Measurements from ENCODE around the genes ZRANB2, TYW3 and MIGA1.

GRCh38 chr1:70530289-70530599, 119.2 kb downstream of the CTH start:
- PRO-cap, result no peak

DNA sequence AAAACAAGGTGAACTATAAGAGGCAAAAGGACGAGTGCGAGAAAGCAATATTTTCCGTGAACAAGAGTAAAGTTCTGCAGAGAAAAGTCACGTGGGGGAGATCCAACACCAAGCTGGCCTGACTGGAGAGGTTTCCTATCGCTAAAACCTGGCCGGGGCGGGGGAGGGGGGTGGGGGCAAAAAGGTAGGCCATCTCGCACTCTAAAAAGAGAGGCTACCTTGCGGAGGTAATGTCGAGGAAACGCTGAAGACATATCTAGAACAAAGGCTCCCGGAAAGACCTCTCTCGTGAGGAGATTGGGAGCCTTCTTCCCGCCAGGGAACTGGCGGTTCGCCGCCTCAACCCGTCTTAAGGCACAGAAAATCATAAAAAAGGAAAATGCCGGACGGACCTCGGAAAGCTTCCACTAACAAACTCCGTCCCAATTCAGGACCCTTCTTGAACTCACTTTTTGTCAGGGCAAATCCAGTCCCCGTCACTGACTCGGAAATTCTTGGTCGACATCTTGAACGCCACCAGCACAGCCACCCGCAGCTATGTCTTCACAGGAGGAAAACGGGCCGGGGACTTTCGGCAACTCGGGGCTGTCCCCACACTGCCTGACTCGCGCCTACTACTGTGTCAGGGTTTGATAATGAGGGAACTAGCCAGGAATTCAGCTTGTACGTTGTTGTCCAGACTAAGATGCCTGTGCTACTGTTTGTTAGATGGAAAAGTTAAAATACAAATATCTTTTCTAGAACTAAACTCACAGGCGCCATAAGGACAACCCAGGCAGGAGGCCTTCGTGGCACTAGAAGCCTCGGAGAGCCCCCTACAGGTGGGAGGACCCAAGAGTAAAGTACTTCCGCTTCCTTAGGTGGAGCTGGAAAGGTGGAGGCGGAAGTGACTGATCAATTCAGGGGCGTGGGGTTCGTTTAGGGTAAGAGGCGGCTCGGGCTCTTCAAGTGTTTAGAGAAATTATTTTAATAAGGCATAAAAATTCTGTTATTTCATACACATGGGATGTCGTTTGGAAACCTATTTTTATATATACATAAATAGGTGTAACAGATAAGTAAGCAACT, at the start of gene ZRANB2:
TSS of gene ZRANB2 (minus strand) at position 545 of the 1,068 bp plus-strand sequence.
- PRO-cap, result unidirectional peak, minus-strand start at position 545 of the sequence; bidirectional peak, plus-strand start at position 902 of the sequence, minus-strand start at position 805 of the sequence

DNA sequence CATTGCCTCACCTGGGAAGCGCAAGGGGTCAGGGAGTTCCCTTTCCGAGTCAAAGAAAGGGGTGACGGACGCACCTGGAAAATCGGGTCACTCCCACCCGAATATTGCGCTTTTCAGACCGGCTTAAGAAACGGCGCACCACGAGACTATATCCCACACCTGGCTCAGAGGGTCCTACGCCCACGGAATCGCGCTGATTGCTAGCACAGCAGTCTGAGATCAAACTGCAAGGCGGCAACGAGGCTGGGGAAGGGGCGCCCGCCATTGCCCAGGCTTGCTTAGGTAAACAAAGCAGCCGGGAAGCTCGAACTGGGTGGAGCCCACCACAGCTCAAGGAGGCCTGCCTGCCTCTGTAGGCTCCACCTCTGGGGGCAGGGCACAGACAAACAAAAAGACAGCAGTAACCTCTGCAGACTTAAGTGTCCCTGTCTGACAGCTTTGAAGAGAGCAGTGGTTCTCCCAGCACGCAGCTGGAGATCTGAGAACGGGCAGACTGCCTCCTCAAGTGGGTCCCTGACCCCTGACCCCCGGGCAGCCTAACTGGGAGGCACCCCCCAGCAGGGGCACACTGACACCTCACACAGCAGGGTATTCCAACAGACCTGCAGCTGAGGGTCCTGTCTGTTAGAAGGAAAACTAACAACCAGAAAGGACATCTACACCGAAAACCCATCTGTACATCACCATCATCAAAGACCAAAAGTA, 433.2 kb upstream of the ZRANB2 start:
- PRO-cap, result no peak

- PRO-cap, result no peak
Observed at GRCh38 chr1:72807126-72807562, 524.8 kb upstream of the NEGR1 start.

GRCh38 chr1:74718954-74719599, 13.8 kb downstream of the CRYZ start:
- PRO-cap, result no peak

DNA sequence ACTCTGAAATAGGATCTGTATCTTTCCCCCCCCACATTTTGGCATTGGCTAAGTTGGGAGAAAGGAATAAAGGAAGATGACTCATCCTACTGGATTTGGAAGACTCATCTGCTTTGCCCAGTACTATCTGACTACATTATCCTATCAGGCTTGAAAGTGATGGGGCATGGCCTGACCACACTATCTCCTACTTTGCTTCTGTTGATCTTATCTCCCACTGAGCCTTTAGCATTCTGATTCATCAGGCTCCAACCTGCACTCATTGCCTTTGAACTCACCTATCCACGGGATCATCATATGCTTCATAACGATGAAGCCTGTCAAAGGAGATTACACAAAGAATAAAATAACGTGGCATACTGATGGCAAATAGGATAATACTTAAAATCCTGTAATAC, 2.7 kb downstream of the CRYZ start:
- PRO-cap, result no peak

- PRO-cap, result bidirectional peak, plus-strand start at chr1:74733174, minus-strand start at chr1:74733039
Observed at GRCh38 chr1:74732932-74733721, at the start of gene TYW3. Gene TYW3 (plus strand): TSS chr1:74733152.

- PRO-cap, result no peak
Observed at GRCh38 chr1:76106013-76106619, 31.6 kb downstream of the ST6GALNAC3 start.

- PRO-cap, result no peak
Observed at GRCh38 chr1:76699672-76700126, 167.6 kb upstream of the ST6GALNAC5 start.

DNA sequence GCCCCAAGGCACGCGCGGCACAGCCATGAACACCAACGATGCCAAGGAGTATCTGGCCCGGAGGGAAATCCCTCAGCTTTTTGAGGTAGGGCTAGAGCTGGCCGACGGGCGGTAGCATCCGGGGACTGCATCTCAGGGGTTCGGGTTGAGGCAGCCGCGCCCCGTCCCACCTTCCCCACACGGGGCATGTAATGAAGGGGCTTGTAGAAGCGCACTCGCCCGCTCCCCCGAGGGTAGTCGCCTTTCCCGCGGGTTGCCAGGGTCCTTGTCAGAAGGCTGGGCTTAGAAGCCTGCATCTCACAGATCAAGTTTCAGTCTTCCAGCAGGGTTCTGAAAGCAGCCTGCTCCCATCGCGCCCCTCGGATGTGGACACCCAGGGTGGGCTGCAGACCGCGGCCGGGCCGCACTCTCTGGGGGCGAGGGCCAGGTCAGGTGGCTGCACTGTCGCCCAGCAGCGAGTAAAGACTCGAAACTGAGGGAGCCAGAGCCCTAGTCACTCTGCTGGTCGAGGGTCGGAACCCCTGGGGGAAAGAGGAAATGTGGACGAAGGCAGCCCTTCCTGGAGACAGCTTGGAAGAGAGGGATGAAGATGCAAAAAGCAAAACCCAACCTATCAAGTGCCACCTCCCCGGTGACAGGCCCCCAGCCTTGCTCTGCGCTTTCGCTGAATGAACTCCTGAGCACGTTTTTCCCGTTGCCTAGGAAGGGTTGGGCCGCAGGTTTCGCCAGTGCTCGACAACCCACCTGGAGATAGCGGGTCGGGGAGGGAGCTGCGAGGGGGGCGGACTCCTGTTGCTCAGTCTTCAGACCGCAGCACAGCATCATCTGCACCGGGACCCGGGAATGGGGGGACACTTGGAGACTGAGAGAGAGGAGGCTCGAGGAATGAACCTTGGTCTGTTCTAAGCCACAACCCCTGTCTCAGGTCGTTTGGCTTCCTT, 740 bp downstream of the AK5 start:
- PRO-cap, result no peak

GRCh38 chr1:77347603-77348180, 65.9 kb downstream of the AK5 start:
- PRO-cap, result no peak

GRCh38 chr1:77412819-77413599, 131.2 kb downstream of the AK5 start:
- PRO-cap, result no peak

- PRO-cap, result no peak
Observed at GRCh38 chr1:77557798-77558333, 124.6 kb downstream of the ZZZ3 start.

DNA sequence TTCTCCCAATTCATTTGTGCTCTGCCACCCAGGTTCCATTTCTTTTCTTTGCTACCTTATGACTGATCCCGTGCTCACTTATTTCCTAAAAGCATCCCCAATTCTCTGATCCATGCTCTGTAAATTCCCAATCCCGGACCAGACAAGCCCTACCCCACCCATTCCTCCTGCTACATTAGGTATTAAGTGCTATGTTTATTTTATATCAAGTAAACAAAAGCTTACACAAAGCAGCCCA, 112.7 kb downstream of the ZZZ3 start:
- PRO-cap, result no peak

DNA sequence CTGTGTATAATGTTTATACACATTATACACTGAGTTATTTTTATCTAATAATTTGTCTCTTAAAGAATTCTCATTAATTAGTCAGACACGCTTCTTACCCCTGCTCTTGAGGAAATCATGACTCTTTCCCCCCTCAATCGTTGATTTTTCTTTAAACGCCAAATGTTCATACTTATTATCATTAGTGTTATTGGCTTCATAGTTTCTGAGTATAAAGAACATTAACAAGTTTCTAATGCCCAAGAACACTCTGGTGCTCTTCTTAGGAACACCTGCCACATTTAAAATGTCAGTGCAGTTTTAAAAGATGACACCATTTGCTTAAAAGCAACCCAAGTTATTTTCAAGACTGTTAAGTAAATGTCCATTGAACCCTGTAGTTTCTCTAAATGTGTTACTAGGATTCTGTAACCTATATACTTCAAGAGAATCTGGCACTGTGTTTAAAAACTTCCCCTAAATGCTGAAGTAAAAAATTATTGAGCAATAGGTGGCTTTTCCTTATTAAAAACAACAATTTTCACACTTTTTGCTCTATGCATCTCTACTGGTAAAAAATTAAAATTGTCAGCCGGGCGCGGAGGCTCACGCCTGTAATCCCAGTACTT, 66.3 kb downstream of the ZZZ3 start:
- PRO-cap, result no peak

DNA sequence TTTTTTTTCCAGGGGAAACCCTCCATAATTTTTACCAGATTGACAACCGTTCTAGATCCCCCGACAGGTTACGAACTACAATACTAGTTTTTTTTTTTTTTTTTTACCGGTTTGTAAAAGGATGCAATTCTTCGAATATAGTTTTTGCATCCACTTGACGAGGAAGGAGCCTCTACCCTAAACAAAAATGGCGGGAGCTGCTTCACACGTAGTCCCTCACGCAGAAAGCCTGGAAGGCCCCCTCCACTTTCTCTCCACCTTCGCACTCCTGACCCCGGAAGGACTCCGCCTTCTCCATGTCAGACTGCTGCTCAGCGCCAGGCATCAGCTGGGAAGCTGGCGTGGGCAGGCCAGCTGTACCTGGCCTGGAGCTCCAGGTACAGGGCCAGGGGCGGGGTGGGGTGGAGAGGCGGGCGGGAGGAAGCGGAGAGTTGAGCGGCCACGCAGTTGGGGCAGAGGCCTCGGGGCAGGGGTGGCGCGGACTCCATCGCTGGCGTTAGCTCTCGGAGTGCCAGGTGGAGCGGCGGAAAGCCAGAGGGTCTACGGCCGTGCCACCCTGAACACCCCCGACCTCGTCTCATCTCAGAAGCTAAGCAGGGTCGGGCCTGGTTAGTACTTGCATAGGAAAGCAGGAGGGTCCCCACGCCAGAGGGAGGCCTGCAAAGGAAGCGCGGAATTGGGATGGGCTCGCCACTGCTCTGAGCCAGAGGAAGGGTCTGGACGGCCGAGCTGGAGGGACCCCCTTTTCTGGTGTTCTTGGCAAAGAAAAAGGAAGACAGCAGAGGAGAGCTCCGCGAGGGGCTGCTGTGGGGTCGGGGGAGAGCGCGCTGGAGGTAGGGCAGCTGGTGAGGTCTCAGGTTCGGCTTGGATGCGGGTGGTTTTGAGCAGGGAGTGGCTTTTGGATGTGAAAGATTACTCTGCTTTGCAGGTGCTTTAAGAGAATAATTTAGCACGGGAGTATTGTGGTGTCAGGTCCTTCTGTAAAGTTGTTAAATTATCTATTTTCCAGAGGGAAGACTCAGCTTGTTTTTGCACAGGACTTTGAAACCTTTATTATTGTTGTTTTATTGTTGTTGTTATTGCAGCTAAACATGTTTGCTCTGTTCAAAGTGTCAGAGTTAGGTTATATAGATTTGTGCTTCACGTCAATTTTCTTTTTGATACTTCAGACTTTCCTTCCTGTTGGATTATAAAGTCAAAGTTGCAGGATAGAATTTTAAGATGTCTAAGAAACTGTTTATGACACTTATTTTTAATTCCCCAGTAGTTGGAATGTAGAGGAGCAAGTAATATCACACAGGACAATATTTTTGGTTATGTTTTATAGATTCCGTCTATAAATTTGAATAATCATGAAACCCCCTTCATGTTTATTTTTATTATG, at the start of gene MIGA1:
TSS of gene MIGA1 (plus strand) at position 290 of the 1,384 bp plus-strand sequence.
- PRO-cap, result unidirectional peak, plus-strand start at position 279 of the sequence; unidirectional peak, plus-strand start at position 327 of the sequence; unidirectional peak, plus-strand start at position 455 of the sequence

DNA sequence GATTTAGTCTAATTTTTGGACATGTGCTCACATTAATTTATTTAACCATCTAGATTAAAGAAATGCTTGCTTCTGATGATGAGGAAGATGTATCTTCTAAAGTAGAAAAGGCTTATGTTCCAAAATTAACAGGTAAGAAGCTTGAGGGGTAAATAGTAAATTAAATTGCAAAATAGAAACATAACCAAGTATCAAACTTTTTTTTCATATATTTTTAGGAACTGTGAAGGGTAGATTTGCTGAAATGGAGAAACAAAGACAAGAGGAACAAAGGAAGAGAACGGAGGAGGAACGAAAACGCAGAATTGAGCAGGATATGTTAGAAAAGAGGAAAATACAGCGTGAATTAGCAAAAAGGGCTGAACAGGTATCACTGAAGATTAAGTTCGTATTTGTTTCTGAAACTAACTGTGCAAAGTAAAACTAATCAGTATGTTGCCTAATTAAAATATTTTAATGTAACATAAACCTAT, 29.5 kb downstream of the NEXN start:
- PRO-cap, result no peak

DNA sequence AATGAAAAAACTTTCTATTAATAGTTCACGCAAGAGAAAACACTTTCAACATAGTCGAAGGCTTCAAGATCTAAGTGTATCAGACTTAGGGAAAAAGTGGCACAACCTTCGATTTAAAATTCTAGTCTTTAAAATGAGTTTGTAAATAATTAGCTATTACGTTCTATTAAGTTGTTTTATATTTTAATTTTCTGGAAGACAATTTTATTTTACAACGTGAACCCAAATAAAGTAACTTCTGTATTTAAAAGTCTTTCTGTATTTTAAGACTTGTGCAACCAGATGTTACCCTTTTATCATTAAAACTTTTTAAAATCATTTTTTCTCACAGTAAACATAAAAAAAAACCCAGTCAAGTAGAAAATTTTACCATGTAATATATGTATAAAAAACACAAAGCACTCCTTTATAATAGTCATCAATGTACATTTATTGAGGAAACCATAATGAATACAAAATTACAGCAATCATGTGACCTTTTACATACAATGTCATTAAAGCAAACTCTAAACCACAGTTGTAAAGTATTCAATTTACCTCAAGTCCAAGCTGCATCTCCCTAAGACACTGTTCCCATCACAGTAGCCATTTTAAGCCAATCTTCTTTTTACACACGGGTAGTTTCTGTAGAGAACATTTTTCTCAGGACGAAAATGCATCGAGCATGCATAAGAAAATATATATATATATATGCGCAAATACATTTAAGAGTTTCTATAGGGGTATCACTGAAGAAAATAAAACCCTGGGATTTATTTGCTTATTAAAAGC, 35.0 kb downstream of the FUBP1 start:
- PRO-cap, result no peak

DNA sequence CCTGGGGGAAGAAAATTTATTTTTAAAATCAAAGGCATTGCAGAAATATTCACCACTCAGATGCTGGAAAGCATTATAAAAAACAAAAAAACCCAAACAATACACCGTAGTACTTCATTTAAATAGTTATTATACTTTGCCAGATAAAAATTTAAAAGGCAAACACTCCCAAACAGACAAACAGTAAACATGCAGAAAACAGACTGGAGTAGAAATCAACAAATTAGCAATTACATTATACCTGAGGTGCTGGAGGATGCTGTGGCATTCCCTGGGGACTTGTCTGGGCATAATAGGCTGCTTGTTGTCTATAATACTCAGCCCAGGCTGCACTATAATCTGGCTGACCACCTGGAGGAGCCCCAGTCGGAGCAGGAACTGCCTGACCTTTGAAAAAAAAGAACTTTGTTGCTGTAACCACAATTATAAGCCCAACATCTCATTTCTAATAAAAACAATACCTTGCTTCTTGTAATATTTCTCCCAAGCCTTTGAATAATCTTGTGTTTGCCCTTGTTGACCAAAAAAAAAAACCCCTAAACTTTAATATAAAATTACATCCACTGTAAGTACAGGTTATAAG, 29.9 kb downstream of the FUBP1 start:
- PRO-cap, result no peak

DNA sequence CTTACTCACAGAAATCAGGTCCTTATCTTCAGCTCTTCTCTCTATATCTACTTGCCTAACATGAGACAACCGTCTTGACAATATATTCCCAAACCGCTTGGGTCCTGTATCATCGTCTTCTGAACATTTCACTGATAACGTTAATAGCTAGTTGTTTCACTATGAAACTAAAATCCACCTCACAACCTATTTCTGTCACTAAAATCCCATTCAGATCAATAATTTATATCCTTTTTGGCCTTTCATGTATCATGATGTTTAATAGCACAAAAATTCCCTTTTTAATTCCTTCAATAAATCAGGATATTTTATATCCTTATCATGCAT, 18.1 kb downstream of the FUBP1 start:
- PRO-cap, result no peak